ENCODE measurements around the genes VPS25, RND2 and NBR1.

DNA sequence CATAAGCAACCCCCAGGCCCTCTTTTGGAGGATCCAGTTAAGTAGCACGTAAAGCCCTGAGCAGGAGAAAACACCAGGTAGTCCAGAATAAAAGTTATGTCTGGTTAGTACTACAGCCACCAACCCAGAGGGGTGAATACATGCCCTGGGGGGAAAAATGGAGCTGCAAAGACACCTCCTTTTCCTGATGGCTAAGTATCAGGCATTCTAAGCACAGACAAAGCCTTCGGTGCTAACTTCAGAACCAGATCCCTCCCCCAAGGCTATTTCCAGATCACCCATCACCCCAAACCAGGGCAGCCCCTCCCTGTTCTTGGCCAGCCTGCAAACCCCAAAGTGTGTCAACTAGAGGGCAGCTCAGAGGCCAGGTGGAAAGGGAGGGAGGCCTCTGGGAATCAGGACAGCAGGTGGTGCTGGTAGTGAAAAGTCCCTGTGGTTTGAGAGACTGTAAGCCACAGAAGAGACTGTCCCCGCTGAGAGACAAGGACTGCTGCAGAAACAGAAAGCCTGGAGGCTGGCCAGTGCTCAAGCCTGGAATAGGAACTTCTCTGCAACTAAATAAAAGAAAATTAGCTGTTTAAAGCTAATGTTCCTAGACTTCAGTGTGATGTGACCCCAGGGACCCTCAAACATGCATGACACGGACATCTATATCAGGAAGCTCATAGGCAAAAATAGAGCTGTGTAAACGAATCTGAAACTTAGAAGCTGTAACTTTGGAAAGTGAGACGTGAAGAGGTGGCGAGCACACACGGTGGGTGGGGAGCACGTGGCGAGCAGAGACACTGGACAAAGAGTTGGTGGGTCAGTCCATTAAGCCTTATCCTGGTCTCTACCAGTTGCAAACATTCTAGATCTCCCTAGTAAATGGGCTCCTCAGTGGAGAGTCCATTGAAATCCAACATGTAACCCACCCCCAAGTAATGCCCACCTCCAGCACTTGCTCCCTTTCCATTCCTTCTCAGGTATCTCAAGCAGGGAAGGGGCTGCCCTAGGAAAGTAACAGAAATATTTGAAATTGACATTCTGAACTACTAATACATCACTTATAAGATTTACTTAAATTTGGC, 9.2 kb downstream of the TUBG1 start:
- PRO-cap, result no peak
- RAMPAGE, long total RNA, 4 experiments, result no peak in any of the 4 experiments

DNA sequence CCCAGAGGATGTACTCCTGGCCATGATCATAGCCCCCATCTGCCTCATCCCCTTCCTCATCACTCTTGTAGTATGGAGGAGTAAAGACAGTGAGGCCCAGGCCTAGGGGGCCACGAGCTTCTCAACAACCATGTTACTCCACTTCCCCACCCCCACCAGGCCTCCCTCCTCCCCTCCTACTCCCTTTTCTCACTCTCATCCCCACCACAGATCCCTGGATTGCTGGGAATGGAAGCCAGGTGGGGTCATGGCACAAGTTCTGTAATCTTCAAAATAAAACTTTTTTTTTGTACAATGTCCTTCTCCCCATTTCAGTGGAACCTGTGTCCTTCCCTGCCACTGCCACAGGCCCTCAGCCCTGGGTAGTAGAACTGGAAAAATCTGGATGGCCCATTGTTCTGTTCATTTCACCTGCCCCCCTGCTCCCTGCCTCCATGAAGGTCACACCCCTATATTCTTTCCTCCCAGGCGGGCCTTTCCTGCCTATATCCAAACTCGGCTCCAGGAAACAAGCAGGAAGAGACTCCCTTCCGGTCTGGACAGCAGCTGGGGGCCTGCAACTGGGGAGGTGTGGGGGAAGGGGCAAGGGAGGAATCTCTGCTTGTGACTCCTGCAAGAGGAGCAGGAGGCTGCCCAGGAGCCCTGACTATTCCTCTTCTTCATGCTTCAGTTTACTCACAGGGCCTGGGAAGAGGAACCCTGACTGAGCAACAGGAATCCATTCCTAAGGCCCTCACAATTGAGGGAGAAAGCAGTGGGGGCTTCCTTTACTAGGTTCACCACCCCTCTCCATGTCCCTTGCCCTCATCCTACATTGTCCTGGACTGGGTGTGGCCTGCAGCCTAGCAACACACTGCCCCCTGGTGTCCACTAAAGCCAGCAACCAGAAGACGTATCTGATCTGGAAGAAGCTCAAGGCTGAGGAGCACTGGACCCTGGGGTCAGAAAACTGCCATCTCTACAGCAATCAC, 2.0 kb downstream of the RAMP2 start:
- PRO-cap, result unidirectional peak, minus-strand start at position 373 of the sequence
- RAMPAGE, long total RNA, 4 experiments, result no peak in any of the 4 experiments

DNA sequence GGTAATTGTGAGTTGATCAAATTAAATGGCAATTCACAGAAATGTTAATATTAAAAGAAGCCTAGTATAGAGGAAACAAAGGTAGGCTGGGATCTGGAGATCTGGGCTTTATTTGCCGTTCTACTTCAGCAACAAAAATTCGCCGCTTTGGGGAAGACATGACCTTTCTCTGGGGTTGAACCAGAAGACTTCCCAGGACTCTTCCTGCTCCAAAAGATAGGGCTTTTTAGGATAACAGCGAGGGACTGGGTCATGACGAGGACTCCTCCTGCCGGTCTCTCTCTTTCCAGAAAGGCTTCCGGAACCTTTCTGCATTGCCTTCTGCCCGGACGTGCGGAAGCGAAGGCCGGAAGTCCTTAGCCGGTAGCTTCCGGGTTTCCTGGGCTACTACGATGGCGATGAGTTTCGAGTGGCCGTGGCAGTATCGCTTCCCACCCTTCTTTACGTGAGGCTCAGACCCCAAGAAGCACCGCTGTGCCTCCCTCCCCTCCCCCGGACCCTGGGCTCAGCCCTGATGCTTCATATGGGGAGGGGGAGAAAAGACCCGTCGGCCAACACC, at the start of gene VPS25:
VPS25 (plus strand) TSS at position 366 of the 559 bp plus-strand sequence.
- PRO-cap, result bidirectional peak, plus-strand start at position 366 of the sequence, minus-strand start at position 281 of the sequence
- RAMPAGE, long total RNA, 4 experiments, result start-site peak on the plus strand in 2 of 4 experiments, centred at positions 368 to 376 of the sequence, 45 to 183 reads per replicate

- PRO-cap, result no peak
- RAMPAGE, long total RNA, 4 experiments, result no peak in any of the 4 experiments
Measured at GRCh38 chr17:42773643-42773981, 363 bp downstream of the VPS25 start.

GRCh38 chr17:42845386-42846025, 1.1 kb downstream of the AOC2 start:
- PRO-cap, result no peak
- RAMPAGE, long total RNA, 4 experiments, result no peak in any of the 4 experiments

- PRO-cap, result no peak
- RAMPAGE, long total RNA, 4 experiments, result no peak in any of the 4 experiments
Measured at GRCh38 chr17:42895113-42895552, 5.5 kb upstream of the G6PC1 start.

- PRO-cap, result no peak
- RAMPAGE, long total RNA, 4 experiments, result no peak in any of the 4 experiments
Measured at GRCh38 chr17:42900431-42900684, 241 bp upstream of the G6PC1 start.

GRCh38 chr17:43024975-43025673, at the start of gene RND2:
Gene RND2, plus strand, starts transcription at chr17:43025231.
- PRO-cap, result bidirectional peak, plus-strand start at chr17:43025252, minus-strand start at chr17:43025086
- RAMPAGE, long total RNA, 4 experiments, result no peak in any of the 4 experiments

GRCh38 chr17:43170895-43171794, at the start of gene NBR1:
Gene NBR1, plus strand, starts transcription at chr17:43171214.
- PRO-cap, result bidirectional peak, plus-strand start at chr17:43171214, minus-strand start at chr17:43171045
- RAMPAGE, long total RNA, 4 experiments, result start-site peak on the plus strand in 4 of 4 experiments, at chr17:43171204-43171229 at its widest, 301 to 578 reads per replicate

- PRO-cap, result no peak
- RAMPAGE, long total RNA, 4 experiments, result no peak in any of the 4 experiments
Measured at GRCh38 chr17:43213497-43214020, 1.9 kb downstream of the TMEM106A start.

DNA sequence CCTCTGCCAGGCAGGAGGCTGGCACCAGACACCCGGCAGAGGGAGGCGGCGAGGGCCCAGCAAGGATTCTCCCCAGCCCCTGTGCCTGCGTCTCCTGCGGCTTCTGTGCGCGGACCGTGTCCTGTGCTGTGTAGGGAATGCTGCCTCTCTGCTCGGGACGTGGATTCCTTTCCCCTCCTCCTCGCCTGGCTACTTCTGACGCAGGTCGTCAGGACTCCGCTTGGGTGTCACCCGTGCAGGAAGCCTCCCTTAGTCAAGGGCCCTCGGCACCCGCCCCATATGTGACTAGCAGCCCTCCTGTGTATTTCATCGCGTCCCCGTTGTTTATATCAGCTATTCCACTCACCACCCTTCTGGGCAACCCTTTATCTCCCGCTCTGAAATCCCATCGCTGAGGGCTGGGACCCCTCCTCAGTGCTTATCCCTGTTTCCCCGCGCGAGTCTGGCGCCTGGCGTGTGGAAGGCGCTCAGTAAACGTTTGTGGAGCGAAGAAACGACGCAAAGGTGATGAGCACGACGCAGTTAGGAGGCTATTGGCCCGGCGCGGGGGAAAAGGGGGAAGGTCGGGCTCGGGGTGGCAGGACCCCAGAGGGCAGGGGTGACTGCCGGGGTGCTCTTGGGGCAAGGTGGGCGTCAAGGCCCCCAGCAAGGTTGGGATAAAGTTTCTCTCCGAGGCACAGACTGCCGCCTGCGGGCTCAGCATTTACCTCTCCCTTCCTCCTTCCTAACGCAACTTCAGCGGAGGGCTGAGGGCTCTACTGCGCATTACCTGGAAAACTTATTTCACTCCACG, 3.3 kb upstream of the CCDC200 start:
- PRO-cap, result no peak
- RAMPAGE, long total RNA, 4 experiments, result no peak in any of the 4 experiments

DNA sequence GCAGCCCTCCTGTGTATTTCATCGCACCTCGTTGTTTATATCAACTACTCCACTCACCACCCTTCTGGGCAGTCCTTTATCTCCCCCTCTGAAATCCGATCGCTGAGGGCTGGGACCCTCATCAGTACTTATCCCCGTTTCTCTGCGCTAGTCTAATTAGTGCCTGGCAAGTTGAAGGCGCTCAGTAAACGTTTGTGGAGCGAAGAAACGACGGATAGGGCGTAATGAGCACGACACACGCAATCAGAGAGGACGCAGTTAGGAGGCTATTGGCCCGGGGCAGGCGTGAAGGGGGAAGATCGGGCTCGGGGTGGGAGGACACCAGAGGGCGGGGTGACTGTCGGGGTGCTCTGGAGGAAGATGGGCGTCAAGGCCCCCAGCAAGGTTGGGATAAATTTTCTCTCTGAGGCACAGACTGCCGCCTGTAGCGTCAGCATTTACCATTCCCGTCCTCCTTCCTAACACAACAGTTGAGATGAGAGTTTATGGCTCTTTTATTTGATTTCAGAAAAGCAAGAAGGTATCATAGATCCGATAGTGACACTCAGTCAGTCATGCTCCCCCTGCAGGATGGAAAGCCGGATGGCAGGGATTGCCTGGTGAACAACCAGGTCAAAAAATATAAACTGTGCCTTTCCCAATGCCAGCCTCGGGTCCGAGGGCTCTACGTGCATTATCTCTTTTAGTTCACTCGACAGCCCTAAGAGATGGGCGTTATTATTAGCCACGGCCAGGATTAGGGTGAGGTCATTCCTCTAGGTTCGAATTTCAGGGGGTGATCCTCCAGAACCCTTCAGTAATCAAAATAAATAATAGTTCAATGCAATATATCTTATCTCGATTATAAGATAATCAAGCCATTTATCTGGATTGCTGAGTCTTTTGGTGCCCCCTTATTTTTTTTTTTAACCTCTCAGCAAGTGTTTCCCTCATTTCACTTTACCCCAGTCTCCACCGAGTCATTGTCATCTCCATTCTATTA, 9.5 kb upstream of the ARL4D start:
- PRO-cap, result bidirectional peak, plus-strand start at position 316 of the sequence, minus-strand start at position 260 of the sequence; bidirectional peak, plus-strand start at position 440 of the sequence, minus-strand start at position 468 of the sequence
- RAMPAGE, long total RNA, 4 experiments, result no peak in any of the 4 experiments

GRCh38 chr17:43491052-43491553, 7.3 kb downstream of the DHX8 start:
- PRO-cap, result no peak
- RAMPAGE, long total RNA, 4 experiments, result no peak in any of the 4 experiments

DNA sequence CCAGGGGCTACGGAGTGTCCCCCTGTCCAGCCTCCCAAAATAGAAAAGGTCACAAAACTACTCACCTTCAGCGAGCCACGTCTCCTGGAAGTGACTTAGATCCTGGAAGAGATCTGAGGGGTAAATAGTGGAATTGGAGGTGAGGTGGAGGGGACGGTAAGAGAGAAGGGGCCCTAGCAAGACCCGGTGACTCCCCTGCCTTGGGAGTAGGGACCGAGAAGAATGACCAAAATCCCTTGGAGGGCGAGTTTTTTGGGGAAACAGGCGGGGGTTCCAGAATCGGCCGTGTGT, 1.3 kb downstream of the ETV4 start:
- PRO-cap, result no peak
- RAMPAGE, long total RNA, 4 experiments, result no peak in any of the 4 experiments

DNA sequence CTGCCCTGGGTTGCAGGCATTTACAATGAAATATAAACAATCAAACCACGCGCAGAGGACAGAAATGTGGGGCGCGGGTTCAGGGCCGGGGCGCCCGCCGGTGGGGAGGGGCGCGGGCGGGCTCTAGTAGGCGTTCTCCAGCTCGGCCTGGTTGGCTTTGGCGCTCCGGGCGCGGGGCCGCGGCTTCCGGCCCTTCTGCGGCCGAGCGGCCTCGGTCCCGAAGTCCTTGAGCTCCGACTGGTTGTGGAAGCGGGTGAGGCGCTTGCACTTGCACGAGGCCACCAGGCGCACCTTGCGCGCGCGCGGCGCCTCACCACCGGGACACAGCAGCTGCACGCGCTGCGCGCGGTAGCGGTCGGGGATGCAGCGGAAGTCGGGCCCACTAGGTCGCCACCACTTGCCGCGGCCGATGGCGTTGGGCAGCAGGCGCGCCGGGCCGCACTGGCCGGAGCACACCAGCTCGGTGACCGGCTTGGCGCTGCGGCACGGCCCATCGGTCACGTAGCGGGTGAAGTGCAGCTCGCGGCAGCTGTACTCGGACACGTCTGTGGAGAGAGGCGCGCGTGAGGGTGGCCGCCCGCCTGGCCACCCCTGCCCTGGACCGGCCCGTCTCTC, 3.3 kb downstream of the SOST start:
- PRO-cap, result no peak
- RAMPAGE, long total RNA, 4 experiments, result no peak in any of the 4 experiments

GRCh38 chr17:43858331-43858907, 11.4 kb downstream of the CD300LG start:
- PRO-cap, result no peak
- RAMPAGE, long total RNA, 4 experiments, result no peak in any of the 4 experiments

DNA sequence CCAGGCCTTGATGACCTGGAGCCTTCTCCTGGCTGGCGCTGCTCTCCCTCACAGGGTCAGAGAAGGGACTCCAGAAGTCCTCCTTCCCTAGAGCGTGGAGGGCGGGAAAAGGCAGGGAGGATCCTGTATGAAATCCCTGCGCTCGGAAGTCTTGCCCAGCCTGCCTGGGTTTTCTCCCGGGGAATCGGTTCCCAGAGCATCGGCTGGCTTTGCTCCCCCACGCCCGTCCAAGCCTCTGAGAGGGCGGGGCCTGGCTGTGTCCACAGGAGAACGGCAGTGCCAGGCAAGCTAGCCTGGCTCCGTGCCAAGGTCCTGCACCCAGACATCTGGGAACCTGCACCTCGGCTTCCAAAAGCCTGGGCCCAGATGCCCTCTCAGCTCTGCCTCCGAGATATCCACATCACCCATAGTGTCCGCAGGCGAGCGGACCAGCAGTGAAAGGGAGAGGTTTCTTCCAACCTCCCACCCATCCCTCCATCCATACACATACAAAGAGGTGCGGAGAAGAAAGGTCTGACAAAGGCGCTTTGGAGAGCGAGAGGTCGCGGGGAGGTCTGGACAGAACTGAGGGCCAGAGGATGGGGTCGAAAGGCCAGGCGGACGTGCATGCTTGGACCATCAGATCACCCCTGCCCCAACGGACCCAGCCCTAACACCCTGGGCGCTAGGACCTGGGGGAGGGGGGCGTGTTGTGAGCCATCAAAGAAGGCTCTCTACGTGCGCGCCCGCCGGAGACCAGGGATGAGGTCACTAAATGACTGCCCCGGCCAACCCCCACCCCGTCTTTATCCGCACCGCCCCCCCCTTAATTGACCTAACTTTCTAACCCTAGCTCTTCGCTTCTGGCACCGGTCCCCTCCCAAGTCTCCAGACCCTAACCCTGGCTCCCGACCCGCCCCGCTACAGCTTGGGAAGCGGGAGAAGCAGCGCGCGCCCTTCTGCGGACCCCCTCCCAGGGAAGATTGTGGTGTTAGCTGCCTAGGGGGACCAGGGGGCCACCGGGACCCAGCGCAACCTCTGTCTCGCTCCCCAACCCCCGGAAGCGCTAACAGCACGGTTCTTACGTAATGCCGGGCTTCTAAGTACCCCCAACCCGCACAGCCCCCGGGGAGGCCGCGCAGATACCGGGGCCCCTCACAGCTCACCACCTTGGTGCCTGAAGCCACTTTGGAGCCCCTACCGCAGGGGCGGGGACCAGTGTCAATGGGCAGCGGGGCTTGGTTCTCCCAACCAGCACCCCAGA, 850 bp downstream of the MPP2 start:
- PRO-cap, result unidirectional peak, plus-strand start at position 716 of the sequence
- RAMPAGE, long total RNA, 4 experiments, result no peak in any of the 4 experiments

- PRO-cap, result no peak
- RAMPAGE, long total RNA, 4 experiments, result no peak in any of the 4 experiments
Measured at GRCh38 chr17:44011563-44012064, 3.1 kb downstream of the TMEM101 start.

GRCh38 chr17:44074585-44075479, 4.3 kb downstream of the G6PC3 start:
- PRO-cap, result no peak
- RAMPAGE, long total RNA, 4 experiments, result no peak in any of the 4 experiments

DNA sequence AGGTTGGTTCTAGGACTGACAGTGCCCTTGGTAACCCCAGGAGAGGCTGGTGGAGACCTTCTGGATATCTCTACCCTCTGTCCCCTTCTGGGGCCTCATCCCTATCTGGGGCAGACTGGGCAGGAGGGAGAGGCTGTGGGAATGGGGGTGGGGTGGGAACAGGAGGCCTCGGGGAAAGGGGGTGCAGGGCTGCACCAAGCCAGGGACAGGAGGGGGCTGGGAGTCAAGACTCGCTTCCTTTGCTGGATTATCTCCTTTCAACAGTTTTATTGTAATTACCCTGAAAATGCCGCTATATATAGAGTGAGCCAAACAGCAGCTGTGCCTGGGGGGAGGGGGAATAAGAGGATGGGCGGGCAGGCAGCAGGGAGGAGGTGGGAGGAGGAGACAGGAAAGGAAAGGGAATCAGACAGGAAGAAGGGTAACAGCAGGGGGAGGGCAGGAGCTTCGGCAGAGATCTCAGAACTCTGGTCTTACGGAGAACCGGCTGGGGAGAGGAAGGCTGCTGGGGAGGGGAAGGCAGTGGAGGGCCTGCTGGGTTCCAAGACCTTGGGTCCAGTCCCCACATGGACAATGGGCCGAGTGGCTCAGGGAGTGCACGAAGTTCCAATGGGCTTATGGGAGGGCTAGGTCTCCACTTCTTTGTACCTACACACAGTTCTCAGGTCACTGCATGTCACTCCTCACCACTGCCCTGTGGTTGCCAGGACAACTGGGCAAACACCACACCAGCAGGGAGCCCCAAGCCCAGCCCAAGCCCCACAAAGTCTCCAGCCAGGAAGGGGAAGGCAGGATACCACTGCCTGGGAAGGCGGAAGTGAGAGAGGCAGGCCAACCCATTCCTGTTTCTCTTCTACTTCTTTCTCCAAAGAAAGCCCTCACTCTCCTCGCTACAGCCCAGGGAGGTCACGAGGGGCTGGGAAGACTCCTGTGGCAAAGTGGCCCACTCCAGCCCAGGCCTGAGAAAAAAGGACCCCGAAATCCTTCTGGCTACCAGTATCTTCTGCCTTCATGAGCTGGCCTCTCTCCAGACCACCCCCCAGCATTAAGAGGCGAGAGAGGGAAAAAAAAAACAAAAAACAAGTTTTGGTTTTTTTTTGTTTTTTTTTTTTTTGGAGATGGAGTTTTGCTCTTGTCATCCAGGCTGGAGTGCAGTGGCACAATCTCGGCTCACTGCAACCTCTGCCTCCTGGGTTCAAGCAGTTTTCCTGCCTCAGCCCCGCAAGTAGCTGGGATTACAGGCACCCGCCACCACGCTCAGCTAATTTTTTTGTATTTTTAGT, 25.3 kb downstream of the G6PC3 start:
- PRO-cap, result unidirectional peak, plus-strand start at position 424 of the sequence
- RAMPAGE, long total RNA, 4 experiments, result no peak in any of the 4 experiments

All from gastroesophageal sphincter (tissue), 4 donors.